Skeletal muscle satellite cell (primary cell): ENCODE measurements around the gene GPC5.

- CAGE, long polyA plus RNA, result no peak
Observed at GRCh38 chr13:80133663-80133997, 207.3 kb downstream of the SPRY2 start.

GRCh38 chr13:80336859-80337518 is 3.9 kb downstream of the SPRY2 start:
- CAGE, long polyA plus RNA, result no peak

GRCh38 chr13:80361699-80362236 is 20.8 kb upstream of the SPRY2 start:
- CAGE, long polyA plus RNA, result no peak

DNA sequence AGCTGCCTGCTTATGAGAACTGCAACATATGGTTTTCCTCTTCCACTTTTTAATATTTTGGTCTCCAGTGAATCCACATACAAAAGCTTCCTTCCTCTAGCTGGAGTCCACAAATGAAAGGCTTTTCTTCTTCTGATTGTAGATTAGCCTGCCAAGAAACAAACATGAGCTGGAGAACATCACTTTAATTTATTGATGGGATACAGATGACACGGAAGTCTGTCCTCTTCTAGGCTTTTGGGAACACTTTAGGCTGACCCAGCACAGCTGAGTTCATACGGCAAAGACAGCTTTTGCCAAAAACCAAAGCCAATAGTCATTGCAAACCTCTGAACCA is 95.5 kb upstream of the SPRY2 start:
- CAGE, long polyA plus RNA, result no peak

GRCh38 chr13:80444188-80444670 is 103.3 kb upstream of the SPRY2 start:
- CAGE, long polyA plus RNA, result no peak

GRCh38 chr13:81395199-81395685 is 1054.3 kb upstream of the SPRY2 start:
- CAGE, long polyA plus RNA, result no peak

GRCh38 chr13:84902298-84902622 is 897.0 kb downstream of the SLITRK6 start:
- CAGE, long polyA plus RNA, result no peak

DNA sequence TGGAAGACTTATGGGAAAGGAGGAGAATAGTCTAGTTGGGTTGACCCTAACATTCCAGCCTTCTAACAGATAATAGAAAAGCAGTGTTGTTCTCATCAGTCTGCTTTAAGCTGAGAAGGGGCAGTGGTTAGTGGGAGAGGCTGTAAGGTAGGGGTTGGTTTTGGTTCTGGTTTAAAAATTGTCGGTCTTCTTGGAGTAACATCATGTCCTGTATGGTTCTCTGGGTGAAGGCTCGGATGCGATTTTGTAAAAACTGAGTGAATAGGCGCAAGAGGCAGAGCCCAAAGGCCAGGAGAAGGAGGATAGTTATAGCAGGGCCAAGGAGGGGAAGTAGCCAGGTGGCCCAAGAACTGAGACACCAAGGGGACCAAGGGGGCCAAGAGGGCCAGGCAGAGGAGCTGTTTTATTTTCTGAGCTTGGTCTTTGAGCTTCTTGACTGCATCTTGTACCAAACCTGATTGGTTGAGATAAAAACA is 913.5 kb upstream of the SLITRK5 start:
- CAGE, long polyA plus RNA, result no peak

DNA sequence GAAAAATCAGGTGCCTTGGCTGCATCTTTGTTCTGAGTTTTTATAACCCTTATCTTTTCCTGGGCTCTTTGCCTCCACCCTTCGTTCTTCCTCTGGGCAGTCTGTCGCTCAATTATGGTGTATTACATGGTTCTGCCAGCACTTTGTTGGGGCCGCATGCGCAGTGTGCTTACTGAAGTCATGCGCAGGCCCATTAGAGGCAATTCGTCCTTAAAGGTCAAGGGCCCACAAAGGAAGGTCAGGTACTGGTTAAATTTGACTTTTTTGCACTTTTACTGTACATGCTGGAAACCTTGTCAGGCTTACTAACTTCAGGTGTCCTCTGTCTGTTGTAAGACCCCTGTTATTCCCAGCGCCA is 761.8 kb upstream of the SLITRK5 start:
- CAGE, long polyA plus RNA, result no peak

DNA sequence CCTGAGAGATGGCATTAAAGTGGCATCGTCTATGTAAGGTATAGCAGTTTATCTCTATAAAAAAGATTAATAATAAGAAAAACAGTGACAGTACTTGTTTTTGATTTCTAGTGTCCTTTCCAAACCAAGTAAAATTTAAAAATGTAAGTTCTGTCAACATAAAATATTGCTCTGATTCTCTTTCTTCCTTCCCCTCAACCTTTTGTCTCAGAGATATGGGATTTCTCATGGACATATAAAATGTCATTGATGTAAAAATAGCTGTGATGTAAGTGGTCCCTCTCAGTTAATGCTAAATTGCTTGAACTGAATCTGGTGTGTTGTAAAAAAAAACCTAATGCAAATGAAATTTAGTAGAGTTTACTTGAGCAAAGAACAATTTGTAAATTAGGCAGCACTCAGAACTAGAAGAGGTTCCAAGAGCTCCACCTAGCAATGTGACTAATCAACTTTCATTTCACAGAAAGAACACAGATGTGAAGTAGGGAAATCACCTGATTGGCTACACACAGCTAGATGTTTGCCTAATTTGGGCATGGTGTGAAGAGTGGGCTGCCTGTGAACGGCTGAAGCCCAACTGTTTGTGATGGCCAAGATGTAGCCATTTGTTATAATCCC is 724.6 kb upstream of the SLITRK5 start:
- CAGE, long polyA plus RNA, result no peak

GRCh38 chr13:91349237-91349542 is 49.2 kb upstream of the GPC5 start:
- CAGE, long polyA plus RNA, result no peak

GRCh38 chr13:91353517-91354085 is 44.8 kb upstream of the GPC5 start:
- CAGE, long polyA plus RNA, result no peak

DNA sequence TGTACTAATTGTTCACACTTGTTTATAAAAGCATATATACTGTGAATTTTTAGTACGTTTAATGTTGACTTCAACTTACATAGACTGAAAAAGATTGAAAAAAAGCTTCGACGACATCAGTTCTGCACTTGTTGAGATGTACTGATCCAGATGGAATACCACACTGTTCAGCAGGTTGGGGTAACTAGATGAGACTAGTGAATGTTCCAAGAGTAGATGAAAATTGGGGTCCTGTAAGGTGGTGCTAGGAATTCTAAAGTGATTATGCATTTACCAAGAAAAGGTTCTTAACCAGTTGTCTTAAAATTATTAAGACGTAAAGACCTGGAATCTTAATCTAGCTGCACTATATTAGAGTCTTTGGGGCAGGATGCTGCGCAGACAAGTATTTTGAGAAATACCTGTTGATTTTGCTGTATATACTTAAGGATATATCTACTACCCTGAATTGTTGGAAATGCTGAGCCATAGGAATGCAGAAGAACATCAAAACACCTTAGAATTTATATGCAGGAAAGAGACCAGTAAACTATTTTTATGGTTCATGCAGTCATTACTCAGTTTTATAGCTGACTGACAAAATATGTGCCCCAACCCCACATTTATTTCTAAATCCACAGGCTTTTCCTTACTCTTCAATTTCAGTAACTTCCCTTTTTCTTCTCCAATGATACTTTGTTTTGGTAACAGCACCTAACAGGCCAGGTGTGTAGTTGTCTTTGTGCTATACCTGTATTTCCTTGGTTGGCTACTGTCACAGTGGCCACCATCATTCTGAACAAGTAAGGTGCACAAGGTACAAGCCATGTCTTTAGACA is 42.4 kb upstream of the GPC5 start:
- CAGE, long polyA plus RNA, result no peak

GRCh38 chr13:91398416-91399133 is at the start of gene GPC5:
Gene GPC5 (plus strand): TSS chr13:91398621.
- CAGE, long polyA plus RNA, result no peak

DNA sequence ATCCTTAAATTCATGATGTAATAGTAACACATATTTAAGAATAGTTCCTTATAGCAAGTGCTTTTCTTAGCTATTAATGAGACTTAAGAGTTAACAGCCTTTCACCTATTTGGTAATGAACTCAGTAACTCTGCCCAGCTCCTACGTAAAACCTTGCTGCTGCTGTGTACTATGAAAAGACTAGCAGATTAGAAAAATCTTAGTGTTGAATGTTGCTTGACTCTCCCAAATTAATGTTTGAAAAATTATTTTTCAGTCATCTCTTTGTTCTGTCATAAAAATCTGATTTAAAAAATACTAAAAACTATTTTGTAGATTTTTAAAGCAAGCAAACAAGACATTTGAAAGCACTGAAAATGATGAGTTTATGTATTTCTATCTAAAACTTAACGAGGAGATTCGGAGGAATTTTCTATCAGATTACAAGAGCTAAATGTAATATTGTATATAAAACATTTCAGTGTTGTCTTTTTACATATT is 7.0 kb downstream of the GPR180 start:
- CAGE, long polyA plus RNA, result no peak

- CAGE, long polyA plus RNA, result no peak
Observed at GRCh38 chr13:94850367-94850617, 137.9 kb upstream of the SOX21 start.

GRCh38 chr13:94859236-94859768 is 147.0 kb upstream of the SOX21 start:
- CAGE, long polyA plus RNA, result no peak

DNA sequence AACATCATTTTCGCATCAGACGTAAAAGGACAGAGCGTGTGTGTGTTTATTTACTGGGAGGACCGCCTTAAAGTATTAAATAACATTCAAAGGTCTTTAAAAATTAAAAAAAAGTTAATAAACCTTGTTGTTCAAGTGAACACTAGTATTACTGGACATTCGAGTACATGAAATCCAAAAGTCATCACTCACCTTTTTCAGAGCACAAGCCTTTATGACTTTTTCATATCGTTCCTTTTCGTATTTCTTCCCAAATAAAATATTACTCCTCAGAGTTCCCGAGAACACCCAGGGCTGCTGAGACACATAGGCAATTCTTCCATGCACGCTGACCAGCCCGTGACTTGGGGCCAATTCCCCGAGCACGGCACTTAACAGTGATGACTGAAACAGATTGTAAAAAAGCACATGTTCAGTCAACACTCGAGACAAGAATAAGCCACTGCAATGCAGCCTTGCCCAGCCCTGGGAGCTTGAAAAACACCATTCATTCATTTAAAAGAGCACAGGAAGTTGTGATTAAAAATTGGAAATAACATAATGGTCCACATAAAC is 114.7 kb downstream of the ABCC4 start:
- CAGE, long polyA plus RNA, result no peak

DNA sequence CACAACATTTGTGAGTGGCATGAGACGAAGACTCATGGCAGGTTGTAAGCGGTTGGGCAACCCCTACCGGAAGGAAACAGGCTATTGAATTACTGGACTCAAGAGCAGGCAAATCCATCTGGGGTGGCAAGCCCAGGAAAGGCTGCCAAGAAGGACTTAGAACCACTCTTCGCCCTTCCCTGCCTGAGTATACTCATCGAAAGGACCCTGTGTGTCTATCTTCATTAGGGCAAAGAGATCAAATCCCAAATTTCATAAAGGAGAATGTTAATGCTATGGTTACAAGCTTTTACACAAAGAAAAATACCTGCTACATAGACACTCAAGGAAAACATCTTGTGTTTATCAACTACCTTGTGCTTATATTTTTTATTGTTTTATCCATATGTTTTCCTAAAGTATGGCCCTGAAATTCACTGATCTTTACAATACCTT is 22.2 kb upstream of the CLDN10 start:
- CAGE, long polyA plus RNA, result no peak

GRCh38 chr13:95553384-95553938 is 941 bp downstream of the CLDN10 start:
- CAGE, long polyA plus RNA, result no peak